ENCODE measurements around the genes SNAP47 and GUK1.

DNA sequence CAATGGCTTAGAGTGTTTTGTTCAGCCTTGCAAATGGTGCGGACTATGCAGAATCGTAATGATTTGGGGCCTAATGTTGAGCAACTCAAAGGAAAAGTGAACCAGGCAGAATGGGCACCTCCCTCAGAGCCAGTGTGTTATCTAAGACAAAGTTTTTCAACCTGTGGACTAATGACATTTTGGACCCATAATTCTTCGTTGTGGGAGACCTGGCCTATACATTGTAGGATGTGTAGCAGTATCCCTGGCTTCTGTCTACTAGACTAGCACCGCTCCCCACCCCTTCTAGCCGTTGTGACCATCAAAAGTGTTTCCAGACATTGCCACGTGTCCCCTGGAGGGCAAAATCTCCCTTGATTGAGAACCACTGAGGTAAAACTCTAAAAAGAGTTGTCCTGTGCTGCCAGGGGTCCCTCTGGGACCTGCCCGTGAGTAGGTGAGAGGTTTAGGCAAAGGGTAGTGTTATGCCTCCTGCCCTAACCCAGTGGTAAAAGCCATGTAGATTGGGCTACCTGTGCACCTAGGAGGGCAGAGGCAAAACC lies 1.8 kb downstream of the COQ8A start:
- PRO-cap, result no peak
- RAMPAGE, long total RNA, result no peak
- RRBS, result no CpG with 5 or more reads among the region's 7 CpGs

GRCh38 chr1:226948121-226948835 lies 8.2 kb downstream of the COQ8A start:
- PRO-cap, result no peak
- RAMPAGE, long total RNA, result no peak
- RRBS, result no CpG with 5 or more reads among the region's 7 CpGs

DNA sequence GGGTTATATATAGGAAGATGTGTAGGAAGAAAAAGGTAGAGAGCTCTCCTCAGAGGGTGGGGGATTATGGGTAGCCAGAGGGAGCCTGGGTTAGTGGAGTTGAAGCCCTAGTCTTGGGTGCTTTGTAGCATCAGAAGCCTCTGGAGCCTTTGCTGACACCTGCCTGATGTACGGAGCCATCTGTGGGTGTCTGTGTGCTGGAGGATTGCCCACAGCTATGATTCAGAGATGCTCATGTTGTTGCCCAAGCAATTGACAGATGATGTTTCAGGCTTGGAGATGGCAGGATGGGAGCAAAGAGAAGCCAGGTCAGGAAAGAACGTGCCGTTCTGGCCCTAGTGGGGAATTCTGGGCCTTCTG lies 27.5 kb downstream of the COQ8A start:
- PRO-cap, result no peak
- RAMPAGE, long total RNA, result no peak
- RRBS, result no CpG with 5 or more reads among the region's 3 CpGs

DNA sequence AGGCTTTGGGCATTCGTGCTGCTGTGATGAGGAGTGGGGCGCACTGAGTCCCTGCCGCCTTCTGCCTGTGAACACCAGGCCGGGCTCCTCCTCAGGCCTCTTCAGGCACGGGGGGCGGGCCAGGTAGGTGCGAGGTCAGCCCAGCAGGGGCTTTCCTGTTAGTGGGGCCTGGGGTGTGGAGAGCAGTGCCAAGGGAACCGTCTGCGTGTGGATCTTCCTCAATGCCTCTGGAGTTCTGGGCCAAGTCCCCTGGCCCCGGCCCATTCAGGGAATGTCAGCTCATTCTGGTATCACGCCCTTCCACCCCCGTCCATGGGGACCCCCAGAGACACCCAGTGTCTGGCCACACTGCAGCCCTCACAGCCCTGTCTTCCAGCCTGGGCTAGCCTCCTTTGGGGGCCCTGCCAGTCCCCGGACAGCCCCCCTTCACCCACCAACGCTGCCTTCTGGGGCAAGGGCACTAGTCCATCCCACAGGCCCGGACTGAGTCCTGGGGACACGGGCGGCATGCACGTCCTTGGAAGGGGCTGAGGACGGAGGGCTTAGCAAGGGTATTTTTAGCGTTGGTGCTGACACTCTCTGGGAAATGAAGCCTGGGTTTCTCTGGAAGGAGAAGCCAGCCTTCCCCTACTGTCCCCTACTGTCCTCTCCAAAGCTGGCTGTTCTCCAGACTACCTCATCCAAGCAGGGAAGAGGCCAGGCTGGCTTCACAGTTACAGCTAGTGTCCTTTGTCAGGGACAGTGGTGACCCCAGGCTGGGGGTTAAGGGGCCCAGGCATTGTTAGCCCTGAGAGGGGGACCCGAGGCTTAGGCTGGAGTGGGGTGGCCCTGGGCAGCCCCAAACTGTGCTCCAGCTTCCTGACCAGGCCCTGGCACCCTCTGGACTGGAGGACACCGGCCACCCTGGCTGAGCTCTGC lies 39.4 kb downstream of the COQ8A start:
- PRO-cap, result no peak
- RAMPAGE, long total RNA, result no peak
- RRBS, result 78% methylated on average over 3 of the region's 22 CpGs

GRCh38 chr1:227302703-227303733 lies 15.3 kb downstream of the CDC42BPA start:
- PRO-cap, result no peak
- RAMPAGE, long total RNA, result no peak
- RRBS, result no CpG with 5 or more reads among the region's 2 CpGs

DNA sequence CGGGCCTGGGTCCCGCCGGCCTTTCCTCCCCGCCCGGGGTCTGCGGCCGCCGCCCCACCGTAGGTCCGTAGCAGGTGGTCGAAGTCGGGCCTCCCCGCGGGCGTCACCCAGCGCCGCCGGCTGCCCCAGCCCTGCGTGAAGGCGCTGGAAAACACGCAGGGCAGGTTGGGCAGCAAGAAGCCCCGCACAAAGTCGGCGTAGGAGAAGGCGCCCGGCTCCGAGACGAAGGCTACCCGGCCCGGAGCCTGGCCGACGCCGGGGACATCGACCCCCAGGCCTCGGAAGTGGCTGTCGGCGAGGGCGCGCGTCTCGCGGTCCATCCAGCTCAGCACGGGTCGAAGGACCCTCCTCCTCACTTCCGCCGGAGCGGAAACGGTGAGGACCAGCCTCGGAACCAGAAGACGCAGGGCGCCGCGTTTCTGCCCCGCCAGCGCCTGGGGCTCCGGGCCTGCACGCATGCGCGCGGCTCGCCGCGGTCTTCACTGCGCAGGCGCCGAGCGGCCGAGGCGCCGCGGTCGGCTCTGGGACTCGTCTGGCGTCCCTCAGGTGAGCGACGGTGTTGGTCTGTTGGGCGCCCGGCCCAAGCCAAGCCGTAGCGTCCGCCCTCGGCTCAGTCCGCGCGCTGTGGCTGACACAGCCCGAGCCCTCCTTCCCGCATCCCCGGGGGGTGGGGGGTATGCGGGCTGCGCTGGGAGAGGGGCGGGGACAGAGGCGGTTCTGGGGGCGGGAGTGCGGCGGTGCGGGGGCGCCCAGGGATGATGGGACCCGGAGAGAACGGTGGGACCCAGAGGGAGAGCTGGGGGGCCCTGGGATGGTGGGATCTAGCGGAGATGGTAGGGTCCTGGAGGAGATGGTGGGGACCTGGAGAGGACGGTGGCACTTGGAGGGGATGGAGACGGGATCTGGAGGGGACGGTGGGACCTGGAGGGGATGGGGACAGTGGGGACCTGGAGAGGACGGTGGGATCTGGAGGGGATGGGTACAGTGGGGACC lies at the start of gene SNAP47:
TSS of gene SNAP47 (plus strand) at position 482 of the 993 bp plus-strand sequence.
- PRO-cap, result bidirectional peak, plus-strand start at position 482 of the sequence, minus-strand start at position 350 of the sequence
- RAMPAGE, long total RNA, result no peak
- RRBS, result under 1% methylated on average over 51 of the region's 104 CpGs

DNA sequence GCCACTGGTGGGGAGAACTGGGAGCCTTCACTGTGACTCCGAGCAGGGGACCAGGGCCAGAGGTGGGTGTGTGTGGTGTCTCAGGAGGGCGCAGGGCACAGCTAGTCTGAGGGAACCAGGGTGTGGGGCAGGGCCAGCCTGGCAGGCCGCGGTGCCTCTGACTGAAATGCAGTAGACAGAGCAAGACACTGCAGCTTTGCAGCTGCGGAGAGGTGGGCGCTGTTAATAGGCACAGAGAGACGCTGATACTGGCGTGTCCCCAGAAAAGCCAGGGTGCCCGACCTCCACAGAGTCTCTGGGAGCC lies 28.4 kb upstream of the PRSS38 start:
- PRO-cap, result no peak
- RAMPAGE, long total RNA, result no peak
- RRBS, result no CpG with 5 or more reads among the region's 9 CpGs

- PRO-cap, result no peak
- RAMPAGE, long total RNA, result no peak
- RRBS, result no CpG with 5 or more reads among the region's 21 CpGs
Measured at GRCh38 chr1:227943930-227944531, 3.7 kb downstream of the WNT9A start.

GRCh38 chr1:228093079-228093710 lies 9.9 kb downstream of the C1orf35 start:
- PRO-cap, result no peak
- RAMPAGE, long total RNA, result no peak
- RRBS, result no CpG with 5 or more reads among the region's 11 CpGs

DNA sequence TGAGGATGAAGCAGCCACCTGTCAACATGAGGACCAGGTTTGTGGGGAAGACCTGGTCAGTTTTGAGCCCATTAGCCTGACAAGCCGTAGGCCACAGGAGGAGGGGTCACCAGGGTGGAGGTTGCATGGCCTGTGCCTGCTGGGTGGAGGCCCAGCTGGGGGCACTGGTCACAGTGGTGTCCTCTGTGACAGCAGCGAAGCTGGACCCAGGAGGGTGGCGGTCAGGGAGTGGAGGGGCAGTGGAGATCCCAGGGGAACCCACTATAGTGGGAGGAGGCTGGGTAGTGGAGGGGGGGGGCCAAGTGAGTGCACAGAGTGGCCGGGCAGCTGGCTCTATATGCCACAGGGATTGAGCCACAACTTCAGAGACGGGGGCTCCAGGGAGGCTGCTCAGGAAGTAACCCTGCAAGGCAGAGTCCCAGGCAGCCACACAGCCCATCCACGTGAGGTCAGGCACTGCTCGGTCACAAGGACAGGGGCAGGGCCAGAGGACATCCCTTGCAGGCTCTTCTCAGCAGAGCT lies 2.2 kb upstream of the C1orf35 start:
- PRO-cap, result no peak
- RAMPAGE, long total RNA, result no peak
- RRBS, result no CpG with 5 or more reads among the region's 7 CpGs

GRCh38 chr1:228139666-228140908 lies at the start of gene GUK1:
Gene GUK1 (plus strand): TSS chr1:228140279.
- PRO-cap, result bidirectional peak, plus-strand start at chr1:228140279, minus-strand start at chr1:228139858; unidirectional peak, plus-strand start at chr1:228140279; unidirectional peak, plus-strand start at chr1:228140678
- RAMPAGE, long total RNA, result no peak
- RRBS, result 1% methylated on average over 60 of the region's 127 CpGs

DNA sequence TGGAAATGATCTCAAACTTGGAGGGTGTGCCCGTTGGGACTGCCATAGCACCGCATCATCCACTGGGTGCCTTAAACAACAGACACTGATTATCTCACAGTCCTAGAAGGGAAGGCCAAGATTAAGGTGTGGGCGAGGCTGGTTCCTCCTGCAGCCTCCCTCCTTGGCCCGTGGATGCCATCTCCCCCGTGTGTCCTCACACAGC lies 4.3 kb upstream of the IBA57 start:
- PRO-cap, result no peak
- RAMPAGE, long total RNA, result no peak
- RRBS, result no CpG with 5 or more reads among the region's 5 CpGs

DNA sequence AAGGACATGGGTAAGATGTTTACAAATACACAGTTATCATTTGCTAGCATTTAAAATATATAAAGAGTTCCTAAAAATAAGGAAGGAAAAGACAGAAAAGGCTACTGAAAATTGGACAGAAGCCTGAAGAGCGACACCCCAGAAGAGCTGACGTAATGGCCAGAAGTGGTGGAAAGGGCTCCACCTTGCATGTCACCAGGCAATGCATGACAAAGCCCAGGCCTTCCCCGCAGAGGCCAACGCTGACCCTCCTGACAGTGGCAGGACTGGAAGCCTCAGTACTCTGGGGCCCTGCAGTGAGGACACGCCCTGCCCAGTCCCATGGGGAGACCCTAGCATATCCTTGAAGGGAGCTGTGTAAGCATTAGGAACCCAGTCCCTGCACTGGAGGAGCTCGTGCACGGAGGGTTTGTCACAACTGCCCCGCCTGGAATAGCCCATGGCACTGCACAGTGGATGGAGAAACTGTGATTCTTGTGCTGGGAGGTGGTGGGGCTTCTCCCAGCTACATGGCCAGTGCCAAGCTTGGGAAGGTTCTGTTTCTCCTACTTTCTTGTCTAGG lies 60.1 kb downstream of the OBSCN start:
- PRO-cap, result no peak
- RAMPAGE, long total RNA, result no peak
- RRBS, result no CpG with 5 or more reads among the region's 8 CpGs

GRCh38 chr1:228360573-228361394 lies 45.9 kb downstream of the TRIM11 start:
- PRO-cap, result no peak
- RAMPAGE, long total RNA, result no peak
- RRBS, result 96% methylated on average over 3 of the region's 17 CpGs

GRCh38 chr1:228368859-228369517 lies 37.6 kb downstream of the TRIM11 start:
- PRO-cap, result no peak
- RAMPAGE, long total RNA, result no peak
- RRBS, result 89% methylated on average over 1 of the region's 11 CpGs

DNA sequence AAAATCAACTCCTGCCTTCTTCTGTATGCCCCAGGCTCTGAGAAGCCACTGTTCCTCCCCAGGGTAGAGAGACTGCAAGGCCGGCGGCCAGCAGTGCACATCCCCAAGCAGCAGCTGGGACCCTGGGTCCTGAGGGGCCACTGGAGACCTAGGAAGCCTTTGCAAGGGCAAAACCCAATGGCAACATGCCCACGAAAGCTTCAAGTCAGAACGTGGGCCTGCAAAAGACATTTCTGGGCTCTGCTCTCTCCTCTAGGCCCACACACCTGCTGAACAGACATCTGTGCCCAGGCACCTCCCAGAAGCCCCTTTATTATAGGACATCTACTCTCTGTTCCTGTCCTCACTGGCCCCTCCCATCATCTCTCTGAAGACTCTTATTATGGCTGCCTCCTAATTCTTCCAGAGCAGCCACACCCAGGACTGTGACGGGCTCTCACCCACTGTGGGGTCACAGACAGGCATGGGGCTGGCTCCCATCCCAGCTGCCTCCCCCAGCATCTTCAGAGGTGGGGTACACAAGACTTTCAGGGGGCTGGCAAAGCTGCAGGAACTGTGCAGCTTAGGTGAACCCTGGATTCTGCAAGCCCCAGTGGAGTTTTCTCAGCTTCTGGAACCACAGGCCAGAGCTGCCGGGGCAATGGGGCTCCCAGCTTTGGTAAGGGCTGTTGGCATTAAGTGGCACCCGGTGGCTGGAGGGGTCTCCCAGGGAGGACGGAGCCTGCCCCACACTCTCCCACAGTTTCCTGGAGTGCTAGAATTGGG lies 12.7 kb downstream of the TRIM11 start:
- PRO-cap, result no peak
- RAMPAGE, long total RNA, result no peak
- RRBS, result 91% methylated on average over 2 of the region's 8 CpGs

- PRO-cap, result no peak
- RAMPAGE, long total RNA, result no peak
- RRBS, result no CpG with 5 or more reads among the region's 9 CpGs
Measured at GRCh38 chr1:228407746-228408308, 1.2 kb upstream of the TRIM11 start.

DNA sequence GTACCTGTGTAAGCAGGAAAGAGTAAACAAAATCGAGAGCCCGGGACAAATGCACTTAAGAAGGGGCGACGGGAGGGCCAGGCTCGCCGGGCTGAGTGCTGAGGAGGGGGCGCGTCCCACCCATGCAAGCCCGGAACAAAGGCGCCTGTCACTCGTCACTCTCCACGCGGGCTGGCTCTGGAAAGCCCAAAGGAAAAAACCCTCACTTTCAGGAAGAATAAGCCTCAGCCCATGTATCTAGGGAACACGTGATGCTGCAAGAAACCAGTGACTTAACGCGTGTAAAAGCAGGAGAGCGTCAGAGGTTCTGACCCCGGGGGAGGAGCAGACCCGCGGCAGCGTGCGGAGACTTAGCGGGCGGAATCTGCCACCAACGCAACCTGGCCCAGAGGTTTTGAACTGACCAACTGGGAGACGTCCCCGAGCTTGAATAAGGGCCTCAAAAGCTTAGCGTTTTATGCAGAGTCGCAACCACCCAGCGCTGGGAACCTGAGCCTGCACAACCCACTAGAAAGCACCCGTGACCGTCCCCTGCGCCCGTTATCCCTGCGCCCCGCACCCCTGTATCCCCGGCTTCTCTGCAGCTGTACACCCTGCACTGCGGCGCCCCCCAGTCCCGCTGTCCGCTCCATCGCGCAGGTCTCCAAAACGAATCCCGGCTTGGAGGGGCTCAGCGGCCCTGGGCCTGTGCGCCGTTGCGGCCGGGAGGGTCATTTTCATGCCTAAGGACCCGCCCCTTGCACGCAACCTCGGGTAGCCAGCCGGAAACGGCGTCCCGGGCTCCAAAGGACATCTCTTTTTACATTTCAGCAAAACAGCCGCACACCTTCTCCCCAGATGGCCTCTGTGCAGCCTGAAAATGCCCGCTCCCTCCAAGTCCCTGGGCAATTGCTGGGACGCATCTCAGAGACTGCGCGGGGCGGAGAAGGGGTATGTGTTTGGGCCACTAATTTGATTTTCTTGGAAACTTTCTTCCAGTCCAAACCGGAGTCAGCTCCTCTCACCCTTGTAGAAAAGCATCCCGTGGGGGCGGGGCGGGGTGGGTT lies 11.7 kb downstream of the H2AC25 start:
- PRO-cap, result unidirectional peak, minus-strand start at position 689 of the sequence
- RAMPAGE, long total RNA, result no peak
- RRBS, result 3% methylated on average over 25 of the region's 67 CpGs

GRCh38 chr1:228493770-228494525 lies 6.8 kb downstream of the RNF187 start:
- PRO-cap, result no peak
- RAMPAGE, long total RNA, result no peak
- RRBS, result 89% methylated on average over 2 of the region's 22 CpGs

- PRO-cap, result no peak
- RAMPAGE, long total RNA, result no peak
- RRBS, result no CpG with 5 or more reads among the region's 34 CpGs
Measured at GRCh38 chr1:228637614-228637995, 97.7 kb upstream of the RHOU start.